SK-N-SH (cell line): ENCODE results near the gene FOXL2.

DNA sequence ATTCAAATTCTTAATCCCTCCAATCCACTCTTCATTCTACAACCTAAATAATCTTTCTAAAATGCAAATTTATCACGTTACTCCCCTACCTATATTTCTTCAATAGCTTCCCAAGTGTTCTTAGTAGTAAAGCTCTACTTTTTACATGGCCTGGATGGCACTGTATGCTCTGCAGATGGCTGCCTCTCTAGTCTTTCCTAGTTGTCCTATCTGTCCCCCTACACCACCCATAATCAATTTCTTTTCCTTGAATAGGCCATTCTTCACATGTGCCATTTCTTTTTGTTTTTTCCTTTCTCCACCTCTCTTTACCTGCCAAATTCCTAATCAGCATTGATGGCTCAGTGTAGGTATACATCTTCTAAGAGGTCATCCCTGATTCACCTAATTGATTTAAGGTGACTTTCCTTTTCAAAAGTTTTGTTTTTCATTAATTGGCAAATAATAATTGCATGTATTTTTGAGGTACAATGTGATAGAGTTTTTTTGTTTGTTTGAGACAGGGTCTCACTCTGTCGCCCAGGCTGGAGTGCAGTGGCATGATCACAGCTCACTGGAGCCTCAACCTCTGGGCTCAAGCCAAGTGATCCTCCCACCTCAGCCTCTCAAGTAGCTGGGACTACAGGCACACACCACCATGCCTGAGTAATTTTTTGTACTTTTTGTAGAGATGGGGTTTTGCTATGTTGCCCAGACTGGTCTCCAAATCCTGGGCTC is 85.2 kb downstream of the PIK3CB start:
- RRBS, result no CpG with 5 or more reads among the region's 2 CpGs
CAGE:
- cytosol, long polyA plus RNA, result no peak
- long polyA plus RNA, result no peak
- nucleus, long polyA plus RNA, result no peak

DNA sequence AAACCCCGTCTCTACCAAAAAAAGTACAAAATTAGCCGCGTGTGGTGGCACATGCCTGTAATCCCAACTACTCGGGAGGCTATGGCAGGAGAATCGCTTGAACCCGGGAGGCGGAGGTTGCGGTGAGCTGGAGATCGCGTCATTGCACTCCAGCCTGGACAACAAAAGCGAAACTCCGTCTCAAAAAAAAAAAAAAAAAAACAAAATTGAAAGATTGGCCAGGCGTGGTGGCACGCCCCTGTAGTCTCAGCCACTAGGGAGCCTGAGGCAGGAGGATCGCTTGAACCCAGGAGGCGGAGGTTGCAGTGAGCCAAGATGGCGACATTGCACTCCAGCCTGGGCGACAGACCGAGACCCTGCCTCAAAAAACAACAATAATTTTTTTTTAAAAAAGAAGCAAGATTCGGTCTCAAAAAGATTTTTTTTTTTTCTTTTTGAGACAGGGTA is 2.1 kb downstream of the PIK3CB start:
- RRBS, result no CpG with 5 or more reads among the region's 20 CpGs
CAGE:
- cytosol, long polyA plus RNA, result no peak
- long polyA plus RNA, result no peak
- nucleus, long polyA plus RNA, result no peak

DNA sequence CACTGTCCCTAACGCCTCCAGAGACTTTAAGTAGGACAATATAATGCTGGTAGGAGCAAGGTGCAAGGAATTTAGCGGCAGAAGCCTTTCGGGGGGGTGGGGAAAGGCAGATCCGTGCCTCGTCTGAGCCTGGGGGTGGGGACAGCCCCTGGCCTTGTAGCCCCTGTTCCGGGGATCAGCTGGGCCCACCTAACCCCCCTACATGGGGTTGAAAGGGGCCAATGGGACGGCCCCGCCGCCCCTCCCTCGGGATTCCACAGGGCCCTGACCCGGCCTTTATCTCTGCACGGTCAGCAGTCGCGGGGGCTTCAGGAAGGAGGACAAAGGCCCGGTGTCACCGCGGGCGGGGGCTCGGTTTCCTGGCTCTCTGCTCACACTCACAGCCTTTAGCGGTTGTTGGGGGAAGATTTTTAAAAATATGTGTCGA is 8.1 kb downstream of the FOXL2 start:
- RRBS, result 5% methylated on average over 8 of the region's 21 CpGs
CAGE:
- cytosol, long polyA plus RNA, result no peak
- long polyA plus RNA, result no peak
- nucleus, long polyA plus RNA, result no peak

DNA sequence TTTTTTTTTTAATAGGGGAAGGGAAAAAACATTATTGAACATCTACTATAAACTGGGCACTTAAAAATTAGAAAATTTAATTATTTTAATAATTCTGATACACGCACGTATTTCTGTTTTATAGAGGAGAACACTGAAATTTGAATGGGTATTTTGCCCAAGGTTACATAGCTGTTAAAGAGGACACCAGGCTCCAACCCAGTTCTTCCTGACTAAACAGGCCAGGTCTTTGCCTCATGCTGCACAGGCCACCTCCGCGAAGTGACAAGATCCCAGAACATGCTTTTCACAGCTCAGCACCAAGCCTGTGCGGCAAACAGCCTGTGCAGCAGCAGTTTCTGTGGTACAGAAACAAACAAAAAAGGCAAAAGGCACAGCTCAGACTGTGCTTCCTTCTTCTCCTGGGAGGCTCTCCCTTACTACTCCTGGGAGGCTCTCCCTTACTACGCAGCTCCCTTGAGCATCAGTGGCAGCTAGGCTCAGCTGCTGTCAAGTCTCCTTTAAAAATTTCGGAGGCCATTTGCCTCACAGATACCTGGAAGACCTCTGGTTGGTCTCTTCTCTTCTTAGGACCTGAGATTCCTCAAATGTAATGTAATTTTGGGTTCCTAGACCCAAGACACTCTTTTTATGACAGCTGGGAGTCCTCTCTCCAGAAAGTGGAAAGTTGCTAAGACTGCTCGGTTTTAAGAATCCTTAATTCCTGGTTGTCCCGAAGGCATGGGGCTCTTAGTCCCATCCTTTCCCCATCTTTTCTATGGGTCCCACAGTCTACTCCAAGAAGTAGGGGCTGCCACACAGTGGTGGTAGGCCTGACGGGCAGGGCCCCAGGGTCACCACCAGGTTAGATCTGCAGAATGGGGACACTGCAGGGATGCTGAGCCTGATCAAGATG is 6.3 kb downstream of the FOXL2 start:
- RRBS, result no CpG with 5 or more reads among the region's 10 CpGs
CAGE:
- cytosol, long polyA plus RNA, result no peak
- long polyA plus RNA, result no peak
- nucleus, long polyA plus RNA, result no peak

GRCh38 chr3:138946616-138947534 is at the start of gene FOXL2:
TSS of gene FOXL2 (minus strand) at chr3:138947137.
- RRBS, result 6% methylated on average over 31 of the region's 85 CpGs
CAGE:
- cytosol, long polyA plus RNA, result no peak
- long polyA plus RNA, result no peak
- nucleus, long polyA plus RNA, result no peak

DNA sequence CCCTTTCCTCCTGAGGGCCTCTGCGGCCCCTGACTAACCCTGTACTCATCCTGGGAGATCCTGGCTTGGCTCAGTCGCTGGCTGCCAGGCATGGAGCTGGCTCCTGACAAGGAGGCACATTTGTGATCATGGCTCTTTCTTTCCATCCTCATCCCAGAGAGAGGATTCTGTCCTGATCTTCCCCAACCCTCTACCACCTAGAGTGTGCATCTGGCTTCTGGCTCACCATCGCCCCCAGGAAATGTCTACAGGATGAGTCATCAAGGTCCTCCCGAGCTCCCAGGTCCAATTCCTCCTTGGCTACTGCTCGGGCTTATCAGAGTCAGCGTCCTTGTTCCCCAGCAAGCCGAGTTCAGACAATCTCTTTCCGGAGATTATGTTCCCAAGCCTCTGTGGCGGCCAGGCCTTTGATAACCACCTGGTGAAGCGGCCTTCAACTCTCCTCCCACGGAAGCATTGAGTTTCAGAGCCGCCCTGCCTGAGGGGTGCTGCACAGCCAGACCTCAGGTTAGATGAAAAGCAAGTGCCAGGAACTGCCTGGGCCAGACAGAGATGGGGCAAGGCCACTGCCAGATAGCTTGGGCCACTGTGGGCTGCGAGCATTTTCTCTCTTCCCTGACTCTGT is 44.4 kb upstream of the MRPS22 start:
- RRBS, result no CpG with 5 or more reads among the region's 13 CpGs
CAGE:
- cytosol, long polyA plus RNA, result no peak
- long polyA plus RNA, result no peak
- nucleus, long polyA plus RNA, result no peak

GRCh38 chr3:139373116-139373515 is 16.3 kb downstream of the COPB2 start:
- RRBS, result no CpG with 5 or more reads among the region's 2 CpGs
CAGE:
- cytosol, long polyA plus RNA, result no peak
- long polyA plus RNA, result no peak
- nucleus, long polyA plus RNA, result no peak

DNA sequence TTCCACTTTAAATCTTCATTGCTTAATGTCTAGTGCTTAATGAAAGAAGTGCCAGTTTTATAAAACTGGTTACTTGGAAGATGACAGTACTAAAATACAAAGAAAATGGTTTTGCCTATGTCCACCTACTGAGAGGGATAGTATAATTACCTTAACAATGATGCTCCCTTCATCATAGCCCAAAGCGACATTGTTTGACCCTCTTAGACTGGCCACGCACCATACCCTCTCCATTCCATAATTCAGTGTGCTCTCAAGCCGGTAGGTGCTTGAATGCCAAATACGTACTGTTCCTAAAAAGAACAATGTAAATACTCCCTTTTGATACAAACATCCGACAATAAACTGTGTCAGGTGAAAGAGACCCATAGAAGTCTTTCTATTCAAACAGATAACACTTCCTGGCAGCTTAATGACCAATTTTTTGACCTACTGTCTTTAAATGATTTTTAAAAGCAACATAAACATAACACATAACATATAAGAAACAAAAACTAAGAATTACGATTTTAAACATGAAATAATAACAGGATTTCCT is 15.9 kb downstream of the COPB2 start:
- RRBS, result no CpG with 5 or more reads among the region's 6 CpGs
CAGE:
- cytosol, long polyA plus RNA, result no peak
- long polyA plus RNA, result no peak
- nucleus, long polyA plus RNA, result no peak

DNA sequence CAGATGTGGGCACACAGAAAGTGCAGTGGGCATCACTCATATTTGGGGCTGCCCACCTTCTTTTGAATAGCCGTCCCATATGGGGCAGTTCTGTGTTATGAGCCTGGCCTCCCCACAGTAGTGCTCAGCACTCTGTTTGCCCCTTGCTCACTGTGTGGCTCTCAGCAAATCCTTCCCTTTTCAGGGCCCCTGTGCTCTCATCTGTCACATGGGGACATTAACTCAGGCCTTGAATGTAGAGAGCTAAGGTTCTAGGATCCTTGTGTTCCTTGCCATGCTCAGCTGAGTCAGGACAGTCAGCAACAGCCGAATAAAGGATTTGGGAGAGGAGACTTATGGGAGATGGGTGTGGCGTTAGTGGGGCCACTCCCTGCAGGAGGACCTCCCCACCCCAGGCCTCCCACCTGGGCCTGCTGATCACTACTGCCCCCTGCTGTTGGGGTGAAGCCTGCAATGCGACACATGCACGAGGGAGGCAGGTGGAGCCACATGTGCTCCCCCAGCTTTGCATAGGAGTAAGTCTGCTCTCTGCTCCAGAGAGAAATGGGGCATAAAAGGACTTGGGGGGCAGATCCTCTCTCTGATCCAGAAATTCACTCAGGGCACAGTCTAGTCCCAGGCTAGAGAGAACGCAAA is 19.6 kb downstream of the RBP1 start:
- RRBS, result no CpG with 5 or more reads among the region's 6 CpGs
CAGE:
- cytosol, long polyA plus RNA, result no peak
- long polyA plus RNA, result no peak
- nucleus, long polyA plus RNA, result no peak

DNA sequence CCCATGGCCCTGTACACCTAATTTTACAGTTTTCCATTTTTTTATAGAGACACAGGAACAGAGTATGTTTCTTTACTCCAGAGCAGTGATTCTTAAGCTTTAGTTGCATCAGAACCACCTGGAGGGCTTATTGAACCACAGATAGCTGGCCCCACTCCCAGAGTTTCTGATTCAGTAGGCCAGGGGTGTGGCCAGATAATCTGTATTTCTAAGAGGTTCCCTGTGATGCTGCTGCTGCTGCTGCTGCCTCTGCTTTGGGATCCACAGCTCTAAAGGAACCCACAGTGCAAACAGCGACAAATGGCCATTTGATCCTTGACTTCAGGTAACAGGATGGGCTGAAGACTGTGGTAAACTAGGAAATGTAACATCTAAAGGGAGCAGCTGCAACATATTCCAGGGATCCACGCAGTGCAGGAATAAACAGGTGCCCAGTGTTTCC is 5.0 kb downstream of the RBP1 start:
- RRBS, result no CpG with 5 or more reads among the region's 2 CpGs
CAGE:
- cytosol, long polyA plus RNA, result no peak
- long polyA plus RNA, result no peak
- nucleus, long polyA plus RNA, result no peak

DNA sequence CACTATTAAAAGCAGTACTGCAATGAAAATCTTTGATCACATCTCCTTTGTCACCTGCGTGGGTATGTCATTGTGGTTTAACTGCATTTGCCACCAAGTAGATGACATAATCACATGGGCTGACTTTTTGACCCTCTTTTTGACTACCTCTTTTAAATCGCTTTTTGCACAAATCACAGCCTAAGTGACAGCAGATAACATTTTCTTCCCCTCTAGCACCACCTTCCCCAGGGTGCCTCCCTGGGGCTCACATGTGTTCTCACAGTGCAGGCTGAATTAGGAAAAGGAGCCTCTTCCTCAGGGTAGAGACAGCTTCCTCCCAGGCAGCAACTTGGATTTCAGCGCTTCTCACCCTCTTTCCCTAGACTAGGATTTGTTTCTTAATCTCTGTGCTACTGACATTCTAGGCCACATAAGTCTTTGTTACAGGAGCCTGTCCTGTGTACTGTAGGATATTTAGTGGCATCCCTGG is 1.2 kb upstream of the RBP1 start:
- RRBS, result no CpG with 5 or more reads among the region's 3 CpGs
CAGE:
- cytosol, long polyA plus RNA, result no peak
- long polyA plus RNA, result no peak
- nucleus, long polyA plus RNA, result no peak

- RRBS, result no CpG with 5 or more reads among the region's 6 CpGs
CAGE:
- cytosol, long polyA plus RNA, result no peak
- long polyA plus RNA, result no peak
- nucleus, long polyA plus RNA, result no peak
Observed at GRCh38 chr3:139548409-139549543, 9.2 kb upstream of the RBP1 start.

- RRBS, result no CpG with 5 or more reads among the region's 5 CpGs
CAGE:
- cytosol, long polyA plus RNA, result no peak
- long polyA plus RNA, result no peak
- nucleus, long polyA plus RNA, result no peak
Observed at GRCh38 chr3:139944461-139944881, 9.5 kb downstream of the CLSTN2 start.

- RRBS, result no CpG with 5 or more reads among the region's 13 CpGs
CAGE:
- cytosol, long polyA plus RNA, result no peak
- long polyA plus RNA, result no peak
- nucleus, long polyA plus RNA, result no peak
Observed at GRCh38 chr3:141312736-141313368, 55.5 kb upstream of the ZBTB38 start.

GRCh38 chr3:141332404-141332767 is 35.9 kb upstream of the ZBTB38 start:
- RRBS, result no CpG with 5 or more reads among the region's 5 CpGs
CAGE:
- cytosol, long polyA plus RNA, result no peak
- long polyA plus RNA, result no peak
- nucleus, long polyA plus RNA, result no peak

- RRBS, result 1% methylated on average over 20 of the region's 47 CpGs
CAGE:
- cytosol, long polyA plus RNA, result no peak
- long polyA plus RNA, result no peak
- nucleus, long polyA plus RNA, result no peak
Observed at GRCh38 chr3:141401991-141402447, 33.7 kb downstream of the ZBTB38 start.

DNA sequence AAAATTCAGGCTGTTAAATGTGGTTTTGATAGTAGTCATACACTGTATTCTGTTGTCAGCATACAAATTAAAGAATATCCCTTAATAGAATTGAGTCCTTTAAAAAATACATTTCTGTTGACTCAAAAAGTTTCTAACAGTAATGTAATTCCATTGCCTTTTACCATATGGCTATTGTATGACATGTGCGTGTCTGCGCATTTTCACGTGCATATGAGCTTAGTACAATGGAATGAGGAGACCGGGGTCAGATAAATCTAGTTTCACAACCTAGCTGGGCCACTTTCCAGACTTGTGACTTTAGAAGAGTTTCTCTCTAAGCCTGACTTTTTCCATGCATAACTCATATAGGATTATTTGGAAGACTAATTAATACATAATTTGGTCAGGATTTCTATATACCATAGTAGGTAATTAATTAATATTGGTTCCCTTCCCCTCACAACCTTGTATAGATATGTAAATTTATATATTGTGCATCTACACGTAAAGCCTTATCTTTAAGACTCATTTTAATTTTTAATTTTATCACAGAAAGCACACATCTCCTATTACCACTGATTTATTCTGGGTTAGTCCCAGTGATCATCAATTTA is 38.8 kb downstream of the ZBTB38 start:
- RRBS, result no CpG with 5 or more reads among the region's 5 CpGs
CAGE:
- cytosol, long polyA plus RNA, result no peak
- long polyA plus RNA, result no peak
- nucleus, long polyA plus RNA, result no peak

DNA sequence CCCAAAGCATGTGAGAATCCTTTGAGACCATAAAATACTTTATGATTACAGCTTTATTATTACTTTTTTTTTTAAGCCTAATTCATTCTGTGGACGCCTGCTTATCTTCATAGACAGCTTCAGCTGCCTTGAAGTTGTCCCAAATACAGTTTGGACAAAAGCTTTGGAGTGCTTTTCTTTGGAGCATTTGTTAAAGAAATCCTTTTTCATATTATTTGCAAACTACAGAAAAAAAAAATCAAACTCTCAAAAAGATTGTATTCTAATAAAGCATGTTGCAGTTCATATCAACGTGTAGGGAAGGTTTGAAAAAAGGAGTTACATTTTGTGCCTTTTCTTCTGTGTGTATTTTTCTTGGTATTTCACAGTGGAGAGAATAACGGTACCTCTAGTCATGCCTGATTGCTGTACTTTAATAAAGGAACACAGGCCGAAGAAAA is 69.6 kb downstream of the RASA2 start:
- RRBS, result no CpG with 5 or more reads among the region's 4 CpGs
CAGE:
- cytosol, long polyA plus RNA, result no peak
- long polyA plus RNA, result no peak
- nucleus, long polyA plus RNA, result no peak

- RRBS, result no CpG with 5 or more reads among the region's 14 CpGs
CAGE:
- cytosol, long polyA plus RNA, result no peak
- long polyA plus RNA, result no peak
- nucleus, long polyA plus RNA, result no peak
Observed at GRCh38 chr3:141600171-141600858, 113.5 kb downstream of the RASA2 start.

- RRBS, result no CpG with 5 or more reads among the region's 4 CpGs
CAGE:
- cytosol, long polyA plus RNA, result no peak
- long polyA plus RNA, result no peak
- nucleus, long polyA plus RNA, result no peak
Observed at GRCh38 chr3:141739194-141739725, 1.2 kb downstream of the RNF7 start.